Ovary (tissue), 7 donors: ENCODE data around the genes FOXR1 and THY1.

- PRO-cap, 7 experiments: peak in 7 of 7 experiments; most common plus-strand start chr11:118910674 (in 5); most common minus-strand start chr11:118910542 (in 7)
- RAMPAGE, long total RNA, 2 experiments: start-site peak on the plus strand in 2 of 2 experiments, at chr11:118910659-118910893 at its widest, 9 to 13 reads per replicate
Observed at GRCh38 chr11:118910391-118910972, 15.2 kb downstream of the BCL9L start.

GRCh38 chr11:118921864-118923015, 3.5 kb downstream of the BCL9L start:
- PRO-cap, 7 experiments: peak in 7 of 7 experiments; most common plus-strand start chr11:118922448 (in 4); most common minus-strand start chr11:118922343 (in 7)
- RAMPAGE, long total RNA, 2 experiments: start-site peak on the plus strand in 1 of 2 experiments, at chr11:118922195-118922317 at its widest, 5 reads per replicate

GRCh38 chr11:118924900-118925708, 622 bp downstream of the BCL9L start:
- PRO-cap, 7 experiments: peak in 5 of 7 experiments; most common plus-strand start chr11:118924936 (in 3)
- RAMPAGE, long total RNA, 2 experiments: no peak in any of the 2 experiments

GRCh38 chr11:118971629-118972052, at the start of gene FOXR1:
Gene FOXR1 (plus strand): TSS chr11:118971761.
- PRO-cap, 7 experiments: no peak in any of the 7 experiments
- RAMPAGE, long total RNA, 2 experiments: no peak in any of the 2 experiments

DNA sequence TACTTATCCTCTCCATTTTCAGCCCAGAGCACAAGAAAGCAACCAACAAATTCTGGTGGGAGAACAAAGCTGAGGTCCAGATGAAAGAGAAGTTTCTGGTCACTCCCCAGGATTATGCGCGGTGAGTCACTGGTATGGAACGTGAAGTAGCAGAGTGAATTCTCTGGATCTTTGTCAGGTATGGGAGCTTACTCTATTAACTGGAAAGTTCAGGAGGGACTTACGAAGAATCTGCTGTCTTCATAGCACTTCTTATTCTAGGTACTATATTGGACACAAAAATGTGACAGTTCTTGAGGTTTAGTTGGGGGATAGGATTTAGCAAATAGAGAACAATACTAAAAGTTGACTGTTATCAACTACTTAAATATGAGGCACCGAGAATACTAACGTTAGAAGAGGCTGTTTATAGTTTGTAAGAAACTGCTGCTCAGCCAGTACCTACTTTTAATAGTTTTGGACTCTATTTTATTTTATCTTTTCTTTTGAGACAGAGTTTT, 1.1 kb downstream of the CENATAC start:
- PRO-cap, 7 experiments: peak in 1 of 7 experiments; most common minus-strand start position 88 of the sequence (in 1)
- RAMPAGE, long total RNA, 2 experiments: no peak in any of the 2 experiments

GRCh38 chr11:119021254-119022392, 3.1 kb downstream of the TRAPPC4 start:
- PRO-cap, 7 experiments: no peak in any of the 7 experiments
- RAMPAGE, long total RNA, 2 experiments: no peak in any of the 2 experiments

GRCh38 chr11:119048781-119049439, 8.1 kb downstream of the HYOU1 start:
- PRO-cap, 7 experiments: no peak in any of the 7 experiments
- RAMPAGE, long total RNA, 2 experiments: no peak in any of the 2 experiments

DNA sequence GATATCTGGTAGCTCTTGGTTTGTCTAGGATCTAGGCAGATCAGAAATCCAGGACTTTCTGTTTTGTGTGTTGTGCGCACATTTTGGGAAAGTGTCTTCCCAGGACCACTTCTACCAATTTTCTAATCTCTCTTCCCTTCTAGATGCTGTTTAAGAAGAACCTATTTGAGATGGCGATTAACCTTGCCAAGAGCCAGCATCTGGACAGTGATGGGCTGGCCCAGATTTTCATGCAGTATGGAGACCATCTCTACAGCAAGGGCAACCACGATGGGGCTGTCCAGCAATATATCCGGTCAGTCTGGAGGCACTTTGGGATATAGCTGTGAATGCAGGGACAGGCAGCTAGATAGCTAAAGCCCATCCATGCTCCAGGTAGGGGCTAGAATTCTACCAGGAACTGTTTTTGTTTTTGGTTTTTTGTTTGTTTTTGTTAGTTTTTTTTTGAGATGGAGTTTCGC, 6.1 kb downstream of the VPS11 start:
- PRO-cap, 7 experiments: no peak in any of the 7 experiments
- RAMPAGE, long total RNA, 2 experiments: no peak in any of the 2 experiments

- PRO-cap, 7 experiments: no peak in any of the 7 experiments
- RAMPAGE, long total RNA, 2 experiments: no peak in any of the 2 experiments
Observed at GRCh38 chr11:119107738-119108200, 625 bp downstream of the C2CD2L start.

GRCh38 chr11:119318554-119319434, 1.9 kb upstream of the MCAM start:
- PRO-cap, 7 experiments: peak in 4 of 7 experiments; most common plus-strand start chr11:119318955 (in 2); most common minus-strand start chr11:119318824 (in 4)
- RAMPAGE, long total RNA, 2 experiments: no peak in any of the 2 experiments

DNA sequence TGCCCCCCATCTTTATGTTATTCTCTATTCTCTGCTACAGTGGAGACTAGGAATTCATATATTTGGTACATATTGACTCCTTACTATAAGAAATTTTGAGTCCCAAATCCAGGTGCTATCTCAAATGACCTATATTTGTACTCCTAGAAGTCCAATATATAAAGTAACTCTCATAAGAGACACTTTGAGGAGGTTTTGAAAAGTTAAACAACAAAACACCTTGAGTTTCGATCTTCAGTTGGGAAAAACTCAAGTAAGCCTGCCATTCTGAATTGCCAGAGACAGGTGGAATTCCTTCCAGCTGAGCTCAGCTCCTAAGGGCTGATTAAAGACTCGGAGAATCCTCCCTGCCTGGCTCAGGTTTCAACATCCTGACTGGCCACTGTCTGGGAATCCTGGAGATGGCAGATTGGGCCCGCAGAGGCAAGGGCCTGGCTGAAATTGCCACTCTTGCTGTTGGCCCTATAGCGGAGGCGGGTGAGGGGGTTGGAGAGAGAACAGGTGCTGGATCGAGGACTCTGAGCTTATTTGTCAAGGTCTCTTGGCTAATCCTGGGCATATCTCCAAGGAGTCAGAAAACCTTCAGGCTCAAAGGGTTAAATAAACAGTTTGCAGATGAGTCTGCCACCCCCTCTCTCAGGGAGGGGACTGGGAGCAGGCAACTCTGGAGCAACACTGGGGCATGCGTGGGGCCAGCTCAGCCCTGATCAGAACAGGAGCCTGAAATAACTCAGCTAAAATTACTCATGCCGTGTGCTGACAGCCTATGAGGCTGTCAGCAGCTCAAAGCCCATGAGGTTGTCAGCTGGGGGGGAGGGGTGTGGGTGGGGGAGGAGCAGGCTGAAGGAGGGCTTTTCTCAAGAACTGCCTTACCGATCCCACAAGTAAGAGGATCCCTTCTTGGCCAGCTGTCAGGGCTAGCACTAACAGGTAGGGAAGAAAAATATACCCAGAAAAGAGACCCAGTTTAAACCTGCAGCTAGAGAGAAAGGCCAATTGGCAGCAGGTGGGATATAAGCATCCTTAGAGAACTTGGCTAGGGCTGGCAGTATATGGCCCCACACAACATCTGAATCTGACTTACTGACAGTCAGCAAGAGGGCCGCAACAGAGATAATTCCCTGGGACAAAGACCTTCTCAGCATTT, 14.7 kb upstream of the MFRP start:
- PRO-cap, 7 experiments: peak in 2 of 7 experiments; most common plus-strand start position 881 of the sequence (in 1); most common minus-strand start position 677 of the sequence (in 1)
- RAMPAGE, long total RNA, 2 experiments: no peak in any of the 2 experiments

DNA sequence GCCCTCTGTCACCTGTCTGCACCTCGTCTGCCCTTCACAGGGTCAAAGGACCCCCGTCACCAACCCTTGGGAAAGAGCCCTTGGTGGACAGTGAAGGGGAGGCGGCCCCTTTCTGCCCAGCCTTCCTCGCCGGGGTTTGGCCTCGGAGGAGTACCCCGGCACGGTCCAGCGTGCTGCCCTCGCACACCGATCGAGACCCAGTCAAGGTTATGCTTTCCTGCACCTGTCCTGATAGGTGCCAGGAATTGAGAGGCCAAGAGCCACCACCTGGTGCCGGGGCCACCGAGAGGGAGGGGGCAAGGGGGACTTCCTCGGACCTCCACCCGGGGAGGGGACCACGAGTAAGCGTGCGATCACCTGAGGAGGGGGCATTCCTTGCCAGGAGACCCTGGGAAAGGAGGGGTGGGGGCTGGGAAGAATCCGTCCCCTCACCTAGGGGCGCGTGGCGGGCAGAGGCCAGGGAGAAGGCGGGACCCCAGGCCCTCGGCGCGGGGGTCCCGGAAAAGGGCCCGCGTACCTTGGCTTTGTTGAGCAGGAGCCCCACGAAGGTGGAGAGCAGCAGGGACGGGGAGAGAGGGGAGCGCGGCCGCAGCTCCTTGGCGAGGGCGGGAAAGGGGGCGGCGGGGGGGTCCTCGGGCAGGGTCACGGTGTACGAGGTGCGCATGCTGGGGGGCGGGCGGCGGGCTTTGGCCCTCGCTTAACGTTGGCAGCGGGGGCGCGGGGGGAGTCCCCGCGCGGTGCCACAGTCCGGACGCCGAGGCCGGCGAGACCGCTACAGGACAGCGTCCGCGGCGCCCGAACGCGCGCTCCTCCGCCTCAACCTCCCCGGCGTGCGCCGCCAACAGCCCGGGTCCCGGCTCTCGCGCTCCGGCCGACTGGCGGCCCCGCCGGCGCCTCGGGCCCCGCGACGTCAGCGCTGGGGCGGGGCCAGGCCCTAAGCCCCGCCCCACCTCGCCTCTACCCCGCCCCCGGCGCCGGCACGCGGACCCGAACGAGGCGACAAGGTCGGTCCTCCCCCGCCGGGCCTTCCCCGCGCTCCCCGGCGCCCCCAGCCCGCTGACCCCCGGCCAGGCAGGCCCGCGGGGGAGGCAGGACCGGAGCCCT, 17.2 kb upstream of the MFRP start:
- PRO-cap, 7 experiments: peak in 7 of 7 experiments; most common plus-strand start position 977 of the sequence (in 4); most common minus-strand start position 877 of the sequence (in 6)
- RAMPAGE, long total RNA, 2 experiments: no peak in any of the 2 experiments

DNA sequence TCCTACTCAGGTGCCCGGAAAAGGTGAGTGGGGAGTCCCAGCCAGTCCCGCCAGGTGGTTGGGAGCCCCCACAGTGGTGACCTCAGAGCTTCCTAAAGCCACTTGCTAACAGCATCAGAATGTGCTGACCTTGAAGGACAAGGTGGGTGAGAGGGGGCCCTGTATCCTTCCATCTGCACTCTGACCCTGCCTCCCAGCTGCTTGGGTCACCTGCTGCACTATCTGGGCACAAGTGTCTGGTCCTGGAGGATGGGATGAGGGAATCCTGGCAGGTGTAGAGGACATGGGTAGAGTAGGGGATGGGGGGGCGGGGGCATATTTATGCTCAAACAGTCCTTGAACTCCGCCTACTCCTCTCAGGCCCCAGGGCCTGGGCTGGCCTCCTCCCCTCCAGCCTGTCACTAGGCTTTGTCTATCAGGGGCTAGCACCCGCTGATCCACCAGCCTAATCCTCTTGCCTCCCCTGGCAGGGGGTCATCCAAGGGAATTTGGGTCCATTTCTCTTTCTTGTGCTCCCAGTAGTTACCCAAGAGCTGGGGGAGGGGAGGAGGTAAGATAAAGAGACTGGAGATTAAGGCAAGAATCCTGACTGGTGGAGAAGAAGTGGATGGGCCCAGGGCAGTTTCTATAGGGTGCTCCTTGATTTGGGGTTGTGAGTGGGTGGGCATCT, 3.3 kb downstream of the USP2 start:
- PRO-cap, 7 experiments: no peak in any of the 7 experiments
- RAMPAGE, long total RNA, 2 experiments: no peak in any of the 2 experiments

DNA sequence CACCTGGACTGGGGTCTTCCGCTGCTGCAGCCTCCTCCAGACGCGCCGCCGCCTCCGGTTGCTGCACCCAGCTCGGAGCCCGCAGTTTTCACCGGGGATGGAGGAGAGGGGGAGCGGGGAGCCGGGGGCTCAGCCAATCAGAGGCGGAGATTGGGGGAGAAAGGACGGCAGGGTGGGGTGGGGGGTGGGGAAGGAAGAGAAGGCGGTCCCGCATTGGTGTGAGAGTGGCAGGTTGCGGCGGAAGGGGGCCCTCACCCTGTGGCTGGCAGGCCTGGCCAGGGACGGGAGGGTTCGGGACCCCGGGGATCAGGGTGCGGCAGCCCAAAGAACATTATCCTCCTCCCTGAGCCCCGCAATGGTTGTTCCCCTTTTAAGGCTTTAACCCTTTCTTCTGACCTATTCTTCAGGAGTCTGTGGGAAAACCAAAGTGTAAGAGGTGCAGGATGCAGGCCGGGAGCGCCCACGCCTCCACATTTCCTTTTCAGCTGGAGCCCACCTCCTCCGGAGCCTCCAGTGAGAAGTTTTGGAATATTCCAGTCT, at the start of gene THY1:
Gene THY1 (minus strand): TSS at position 63 of the 540 bp plus-strand sequence.
- PRO-cap, 7 experiments: peak in 7 of 7 experiments; most common plus-strand start position 257 of the sequence (in 1); most common minus-strand start position 60 of the sequence (in 7)
- RAMPAGE, long total RNA, 2 experiments: start-site peak on the minus strand in 2 of 2 experiments, centred at positions 76 to 77 of the sequence, 44 to 1,722 reads per replicate

- PRO-cap, 7 experiments: no peak in any of the 7 experiments
- RAMPAGE, long total RNA, 2 experiments: no peak in any of the 2 experiments
Observed at GRCh38 chr11:119892363-119892915, 163.4 kb upstream of the NECTIN1 start.

GRCh38 chr11:119907981-119908384, 179.0 kb upstream of the NECTIN1 start:
- PRO-cap, 7 experiments: no peak in any of the 7 experiments
- RAMPAGE, long total RNA, 2 experiments: no peak in any of the 2 experiments

DNA sequence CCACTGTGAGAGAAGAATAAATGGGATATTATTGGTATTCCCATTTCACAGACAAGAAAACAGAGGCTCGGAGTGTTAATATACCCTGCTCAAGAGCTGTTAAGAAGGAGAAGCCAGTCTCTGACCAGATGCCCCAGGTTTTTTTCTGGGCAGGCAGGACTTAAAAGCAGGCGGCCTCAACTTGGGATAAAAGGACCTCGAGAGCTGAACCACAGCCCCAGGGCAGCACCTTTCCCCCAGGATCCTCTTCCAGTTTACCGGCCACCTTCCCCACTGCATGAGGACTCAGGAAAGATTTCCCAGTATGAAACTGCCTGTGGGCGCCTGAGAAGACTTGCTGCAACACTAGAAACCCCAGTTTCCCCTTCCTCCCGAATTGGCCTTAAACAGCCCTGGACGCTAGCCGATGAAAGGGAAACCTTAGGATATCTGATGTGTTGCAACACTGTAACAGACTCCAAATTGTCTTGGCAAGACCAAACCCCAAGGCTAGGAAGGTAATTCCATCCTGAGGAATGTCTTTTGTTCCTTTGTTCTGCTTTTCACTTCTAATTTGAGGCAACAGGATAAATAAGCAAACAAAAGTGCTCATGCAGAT, 173.6 kb downstream of the TRIM29 start:
- PRO-cap, 7 experiments: no peak in any of the 7 experiments
- RAMPAGE, long total RNA, 2 experiments: no peak in any of the 2 experiments

DNA sequence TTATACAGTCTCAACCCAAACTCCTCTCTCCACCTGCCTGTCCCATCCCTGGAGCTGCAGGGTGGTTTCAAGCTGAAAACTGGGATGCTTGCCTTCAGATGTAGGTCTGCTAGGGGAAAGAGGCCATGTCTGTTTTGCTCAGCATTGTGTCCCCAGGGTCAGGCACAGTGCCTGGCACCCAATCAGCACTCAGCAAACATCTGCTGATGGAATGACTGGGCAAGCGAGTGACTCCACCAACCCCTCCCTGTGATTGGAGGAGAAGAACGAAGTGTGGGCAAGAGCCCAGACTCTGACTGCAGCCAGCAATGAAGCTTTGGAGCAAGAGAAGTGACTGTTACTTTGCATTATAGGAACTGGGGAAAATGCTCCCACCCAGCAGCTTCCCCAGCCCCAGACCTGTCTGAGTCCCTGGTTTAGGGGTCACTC, 147.6 kb downstream of the TRIM29 start:
- PRO-cap, 7 experiments: no peak in any of the 7 experiments
- RAMPAGE, long total RNA, 2 experiments: no peak in any of the 2 experiments

DNA sequence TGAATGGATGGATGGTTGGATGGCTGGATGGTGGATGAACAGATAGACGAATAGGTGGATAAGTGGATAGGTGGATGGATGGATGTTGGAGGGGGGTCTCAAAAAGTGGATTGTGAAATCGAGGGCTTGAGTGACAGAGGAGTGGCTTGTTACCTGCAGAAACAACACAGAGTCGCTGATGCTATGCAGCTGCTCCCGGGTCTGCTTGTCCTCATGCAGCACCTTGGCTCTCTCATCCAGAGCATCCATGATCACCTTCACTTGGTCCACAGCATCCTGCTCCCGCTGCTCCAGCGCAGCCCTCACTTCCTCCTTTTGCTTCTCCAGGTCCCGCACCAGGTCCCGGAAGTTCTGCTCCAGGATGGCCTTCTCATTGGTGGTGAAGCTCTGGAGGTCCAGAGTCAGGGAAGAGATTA, 10.7 kb downstream of the TRIM29 start:
- PRO-cap, 7 experiments: no peak in any of the 7 experiments
- RAMPAGE, long total RNA, 2 experiments: no peak in any of the 2 experiments

DNA sequence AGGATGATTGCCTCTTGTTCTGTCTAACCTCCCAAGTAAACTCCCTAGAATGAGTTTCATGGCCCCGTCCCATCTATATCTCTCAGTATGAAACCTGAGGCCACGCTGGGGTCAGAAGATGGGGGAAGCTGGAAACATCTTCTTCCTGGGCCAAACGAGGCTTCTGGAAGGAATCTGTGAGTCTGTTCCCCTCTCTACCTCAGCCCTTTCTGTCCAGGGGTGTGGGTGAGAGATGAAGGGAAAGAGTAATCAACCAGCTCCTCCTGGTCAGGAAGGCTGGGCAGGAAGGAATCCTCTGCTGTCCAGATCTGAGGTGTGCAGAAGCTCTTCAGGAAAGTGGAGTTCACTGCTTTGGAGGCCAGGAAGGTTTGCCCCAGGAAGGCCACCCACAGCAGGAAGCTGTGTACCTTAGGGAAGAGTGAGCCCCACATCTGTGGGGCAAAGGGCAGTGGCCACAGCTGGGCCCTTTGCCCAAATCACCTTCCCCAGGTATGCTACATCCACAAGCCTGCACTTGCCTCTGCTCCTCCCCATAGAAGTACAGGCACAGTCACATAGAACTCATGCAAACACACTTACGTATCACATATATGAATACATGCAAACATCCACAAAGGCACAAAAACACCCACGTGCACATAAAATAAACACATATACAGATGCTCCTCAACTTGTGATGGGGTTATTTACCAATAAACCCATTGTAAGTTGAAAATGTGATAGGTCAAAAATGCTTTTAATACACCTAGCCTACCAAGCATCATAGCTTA, 2.2 kb downstream of the TRIM29 start:
- PRO-cap, 7 experiments: no peak in any of the 7 experiments
- RAMPAGE, long total RNA, 2 experiments: no peak in any of the 2 experiments